GM23248 (cell line): ENCODE measurements around a stretch of chr4.

- RAMPAGE, long total RNA, result no peak
Measured at GRCh38 chr4:10100953-10101615, 15.5 kb downstream of the WDR1 start.

DNA sequence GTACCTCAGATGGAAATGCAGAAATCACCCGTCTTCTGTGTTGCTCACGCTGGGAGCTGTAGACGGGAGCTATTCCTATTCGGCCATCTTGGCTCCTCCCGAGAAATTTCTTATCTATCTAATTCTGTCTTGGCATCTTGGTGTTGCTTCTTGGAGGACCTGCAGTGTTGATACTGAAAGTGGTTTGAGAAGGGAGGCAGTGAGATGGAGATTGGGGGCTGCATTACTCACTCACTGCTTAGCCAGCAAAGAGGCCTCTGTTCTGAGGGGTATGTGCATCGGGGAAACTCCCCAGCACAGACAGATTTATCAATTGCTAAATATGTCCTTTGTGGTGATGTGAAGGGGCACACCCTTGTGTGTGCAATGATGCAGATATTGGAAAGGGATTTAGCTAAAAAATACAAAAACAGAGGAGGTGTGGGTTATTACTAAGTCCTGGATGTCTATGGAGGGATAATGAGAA is 279.1 kb downstream of the HS3ST1 start:
- RAMPAGE, long total RNA, result no peak

- RAMPAGE, long total RNA, result no peak
Measured at GRCh38 chr4:11424768-11425480, 3.8 kb downstream of the HS3ST1 start.

- RAMPAGE, long total RNA, result no peak
Measured at GRCh38 chr4:11585436-11586126, 156.9 kb upstream of the HS3ST1 start.

DNA sequence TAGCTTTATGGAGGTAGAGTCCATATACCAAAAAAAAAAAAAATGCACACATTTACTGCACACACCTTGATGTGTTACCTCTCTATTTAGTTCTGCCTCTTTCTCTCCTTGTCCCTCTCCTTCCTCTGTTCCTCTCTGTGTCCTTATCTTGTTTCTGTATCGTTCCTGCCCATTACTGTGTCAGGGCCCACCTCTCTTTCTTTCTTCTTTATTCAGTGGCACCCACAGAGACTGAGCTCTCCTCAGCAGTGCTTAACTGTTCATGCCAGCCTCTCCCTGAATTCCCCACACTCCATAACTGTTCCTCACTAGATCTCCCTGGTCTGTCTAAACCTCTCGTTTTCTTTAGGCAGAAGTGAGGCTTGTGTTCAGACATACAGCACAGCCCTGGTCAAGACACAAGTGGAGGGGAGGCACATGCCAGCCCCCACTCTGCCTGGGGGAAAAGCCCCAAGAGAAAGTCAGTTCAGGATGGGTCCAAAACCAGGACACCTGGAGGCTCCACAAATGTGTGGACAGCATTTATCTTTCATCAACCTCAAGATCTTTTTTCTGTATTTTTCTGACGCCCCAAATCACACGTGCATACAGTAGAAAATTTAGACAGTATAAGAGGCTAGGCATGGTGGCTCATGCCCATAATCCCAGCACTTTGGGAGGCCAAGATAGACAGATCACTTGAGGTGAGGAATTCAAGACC is 203.0 kb downstream of the RAB28 start:
- RAMPAGE, long total RNA, result no peak

- RAMPAGE, long total RNA, result no peak
Measured at GRCh38 chr4:13459569-13460084, 24.5 kb downstream of the RAB28 start.

- RAMPAGE, long total RNA, result no peak
Measured at GRCh38 chr4:13608453-13608848, 19.1 kb downstream of the BOD1L1 start.

DNA sequence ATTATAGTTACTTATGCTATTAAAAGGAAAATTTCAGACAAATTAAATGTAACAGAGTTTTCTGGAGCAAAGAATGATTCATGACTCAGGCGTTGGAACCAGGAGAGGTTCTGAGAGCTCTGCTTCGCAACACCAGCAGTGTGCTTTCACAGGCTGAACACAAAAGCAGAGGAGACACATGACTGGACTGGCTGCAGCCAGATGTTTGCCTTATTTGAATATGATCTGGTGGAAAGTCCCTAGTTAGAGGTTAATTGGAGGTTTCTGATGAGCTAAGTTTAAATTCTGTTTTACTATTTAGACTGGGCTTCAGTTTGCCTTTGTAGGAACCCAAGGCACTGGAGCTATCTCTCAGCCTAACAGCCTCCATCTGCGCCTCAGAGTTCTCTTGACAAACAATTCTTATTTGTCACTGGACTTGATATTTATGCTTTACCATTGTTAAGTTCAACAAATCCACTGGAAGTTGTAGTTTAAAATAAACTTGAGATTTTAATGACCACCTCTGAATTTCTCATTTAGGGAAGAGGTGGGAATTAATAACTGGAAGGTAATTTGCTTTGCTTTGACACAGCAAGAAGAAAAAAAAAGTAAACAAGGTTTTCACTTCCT is 16.1 kb downstream of the BOD1L1 start:
- RAMPAGE, long total RNA, result no peak

- RAMPAGE, long total RNA, result no peak
Measured at GRCh38 chr4:13656522-13657025, 29.0 kb upstream of the BOD1L1 start.

GRCh38 chr4:13856493-13856885 is 229.0 kb upstream of the BOD1L1 start:
- RAMPAGE, long total RNA, result no peak

GRCh38 chr4:14359284-14359485 is 643.1 kb upstream of the CPEB2 start:
- RAMPAGE, long total RNA, result no peak

- RAMPAGE, long total RNA, result no peak
Measured at GRCh38 chr4:14771093-14771586, 231.1 kb upstream of the CPEB2 start.

DNA sequence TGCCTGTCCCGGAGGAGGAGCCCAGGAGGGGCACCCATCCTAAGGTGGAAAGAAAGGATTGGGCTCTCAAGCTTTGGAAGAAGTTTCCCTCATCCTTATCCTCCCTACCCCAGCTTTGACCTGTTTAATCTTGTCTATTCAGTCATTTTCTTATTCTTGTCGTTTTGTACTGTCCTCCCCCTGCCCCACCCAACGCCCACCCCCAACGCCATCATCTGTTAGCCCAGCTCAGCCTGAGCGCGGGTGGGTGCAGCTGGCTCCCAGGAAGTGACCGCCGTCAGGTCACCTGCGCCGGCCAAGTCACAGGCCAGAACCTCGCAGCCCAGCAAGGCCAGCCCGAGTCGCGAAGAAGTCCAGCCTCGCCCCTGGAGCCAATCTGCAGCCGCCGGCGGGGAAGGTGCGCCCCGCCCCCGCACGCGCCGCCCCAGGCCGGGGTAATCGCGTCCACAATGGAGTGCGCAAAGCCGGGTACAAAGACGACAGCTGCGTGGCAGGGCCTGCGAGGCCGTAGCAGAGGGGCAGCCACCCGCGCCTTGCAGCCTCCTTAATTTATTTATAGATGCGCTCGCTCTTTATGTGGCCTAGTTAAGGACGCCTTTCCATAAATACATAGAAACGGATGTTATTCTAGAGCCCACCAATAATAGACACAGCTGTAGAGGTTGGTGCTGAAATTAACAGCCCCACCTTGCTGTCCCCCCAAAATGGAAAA is 139.5 kb upstream of the CPEB2 start:
- RAMPAGE, long total RNA, result no peak

DNA sequence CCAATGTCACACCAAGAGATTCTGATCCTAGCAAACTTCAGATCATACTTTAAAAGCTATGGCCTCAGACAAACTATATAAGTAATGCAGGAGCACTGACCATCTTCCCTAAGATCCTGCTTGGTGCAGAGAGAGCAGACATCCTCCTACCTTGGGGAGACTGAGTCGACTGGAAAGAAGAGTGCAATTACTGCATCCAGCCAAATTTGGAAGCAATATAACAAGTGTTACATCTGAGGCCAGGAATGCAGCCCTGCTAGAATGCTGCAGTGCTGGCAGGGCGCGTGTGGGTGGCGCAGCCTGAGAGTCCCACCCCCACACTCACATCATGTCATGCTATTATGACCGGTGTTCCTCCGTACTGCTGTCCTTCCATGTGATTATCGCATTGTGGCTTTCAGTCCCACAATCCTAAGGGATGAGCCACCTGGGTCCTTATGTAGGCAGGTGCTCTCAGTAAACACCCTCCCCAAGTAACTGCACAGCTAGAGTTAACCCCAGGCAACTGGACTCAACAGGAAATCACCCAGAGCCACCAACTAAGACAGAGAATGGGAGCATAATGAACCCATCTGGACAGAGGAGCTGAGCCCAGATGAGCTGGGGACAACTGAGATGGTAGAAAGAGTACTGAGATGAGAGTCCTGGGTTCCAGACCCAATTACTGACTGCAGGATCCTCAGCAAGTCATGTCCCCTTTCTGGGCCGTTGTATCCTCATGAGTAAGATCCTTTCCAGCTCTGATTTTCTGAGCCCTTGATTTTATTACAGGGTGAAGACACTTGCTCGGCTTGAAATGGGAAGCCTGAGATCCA is 122.5 kb upstream of the CPEB2 start:
- RAMPAGE, long total RNA, result no peak

DNA sequence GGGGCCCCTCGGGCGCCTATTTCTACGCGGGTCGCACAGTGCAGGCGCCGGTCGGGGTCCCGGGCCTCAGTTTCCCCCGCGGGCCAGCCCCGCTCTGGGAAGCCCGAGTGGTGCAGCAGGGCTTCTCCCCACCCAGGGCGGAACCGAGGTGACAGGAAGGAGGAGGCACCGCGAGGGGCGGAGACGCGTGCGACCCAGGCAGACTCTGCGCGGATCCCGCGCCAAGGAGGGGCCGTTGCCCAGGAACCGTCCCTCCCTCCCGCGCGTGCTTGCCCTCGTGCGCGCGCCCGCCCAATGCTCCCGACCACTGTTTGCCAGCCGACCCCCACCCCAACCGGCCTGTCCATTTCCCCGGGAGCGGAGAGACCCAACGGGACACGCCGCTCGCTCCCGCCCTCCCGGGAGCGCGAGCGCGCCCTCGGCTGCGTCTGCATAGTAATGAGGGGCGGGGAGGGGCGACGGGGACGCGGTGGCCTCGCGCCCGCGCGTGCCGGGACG is 331 bp upstream of the CPEB2 start:
- RAMPAGE, long total RNA, result no peak

- RAMPAGE, long total RNA, result no peak
Measured at GRCh38 chr4:15004532-15005487, 2.5 kb downstream of the CPEB2 start.

DNA sequence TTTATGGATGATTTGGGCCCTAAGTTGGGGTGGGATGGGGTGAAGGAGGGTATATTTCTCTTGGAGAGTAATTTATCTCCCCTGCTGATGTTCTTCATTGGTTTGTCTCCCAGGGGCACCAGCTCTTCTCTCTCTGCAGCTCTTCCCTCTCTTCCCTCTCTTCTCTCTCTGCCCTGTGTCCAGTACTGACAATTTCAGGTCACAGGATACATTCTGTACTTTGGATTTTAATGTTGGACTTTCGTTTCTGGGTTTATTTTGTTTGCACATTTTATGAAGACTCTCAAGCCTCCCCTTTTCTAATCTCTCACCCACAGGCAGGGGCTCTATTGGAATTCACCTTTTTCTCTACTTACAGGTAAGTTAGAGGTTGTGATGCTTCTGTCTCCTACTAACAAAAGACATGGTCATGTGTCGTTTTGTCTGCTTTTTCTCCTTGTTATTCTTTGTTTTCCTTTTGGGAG is 165.5 kb downstream of the CPEB2 start:
- RAMPAGE, long total RNA, result no peak

GRCh38 chr4:15353295-15353614 is 74.6 kb upstream of the C1QTNF7 start:
- RAMPAGE, long total RNA, result no peak

DNA sequence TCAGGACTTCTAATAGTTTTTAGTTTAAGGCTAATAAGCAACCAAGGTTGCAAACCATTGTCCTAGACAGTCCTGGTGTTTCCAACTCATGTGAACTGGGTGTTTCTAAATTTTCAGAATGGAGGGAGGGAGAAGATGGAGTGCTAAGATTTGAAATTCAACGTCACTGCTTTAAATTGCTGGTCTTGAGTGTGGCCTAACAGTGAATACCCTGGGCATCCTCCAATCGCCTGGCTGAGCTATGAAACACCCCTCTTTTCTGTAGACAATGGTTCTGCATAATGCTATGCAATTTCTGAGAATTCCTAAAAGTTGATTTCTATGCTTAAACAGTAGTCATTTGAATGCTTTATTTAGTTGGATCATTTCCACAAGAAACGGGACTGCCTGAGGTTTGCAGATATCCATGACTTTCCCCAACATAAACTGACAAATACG is 1.2 kb downstream of the FBXL5 start:
- RAMPAGE, long total RNA, result no peak

DNA sequence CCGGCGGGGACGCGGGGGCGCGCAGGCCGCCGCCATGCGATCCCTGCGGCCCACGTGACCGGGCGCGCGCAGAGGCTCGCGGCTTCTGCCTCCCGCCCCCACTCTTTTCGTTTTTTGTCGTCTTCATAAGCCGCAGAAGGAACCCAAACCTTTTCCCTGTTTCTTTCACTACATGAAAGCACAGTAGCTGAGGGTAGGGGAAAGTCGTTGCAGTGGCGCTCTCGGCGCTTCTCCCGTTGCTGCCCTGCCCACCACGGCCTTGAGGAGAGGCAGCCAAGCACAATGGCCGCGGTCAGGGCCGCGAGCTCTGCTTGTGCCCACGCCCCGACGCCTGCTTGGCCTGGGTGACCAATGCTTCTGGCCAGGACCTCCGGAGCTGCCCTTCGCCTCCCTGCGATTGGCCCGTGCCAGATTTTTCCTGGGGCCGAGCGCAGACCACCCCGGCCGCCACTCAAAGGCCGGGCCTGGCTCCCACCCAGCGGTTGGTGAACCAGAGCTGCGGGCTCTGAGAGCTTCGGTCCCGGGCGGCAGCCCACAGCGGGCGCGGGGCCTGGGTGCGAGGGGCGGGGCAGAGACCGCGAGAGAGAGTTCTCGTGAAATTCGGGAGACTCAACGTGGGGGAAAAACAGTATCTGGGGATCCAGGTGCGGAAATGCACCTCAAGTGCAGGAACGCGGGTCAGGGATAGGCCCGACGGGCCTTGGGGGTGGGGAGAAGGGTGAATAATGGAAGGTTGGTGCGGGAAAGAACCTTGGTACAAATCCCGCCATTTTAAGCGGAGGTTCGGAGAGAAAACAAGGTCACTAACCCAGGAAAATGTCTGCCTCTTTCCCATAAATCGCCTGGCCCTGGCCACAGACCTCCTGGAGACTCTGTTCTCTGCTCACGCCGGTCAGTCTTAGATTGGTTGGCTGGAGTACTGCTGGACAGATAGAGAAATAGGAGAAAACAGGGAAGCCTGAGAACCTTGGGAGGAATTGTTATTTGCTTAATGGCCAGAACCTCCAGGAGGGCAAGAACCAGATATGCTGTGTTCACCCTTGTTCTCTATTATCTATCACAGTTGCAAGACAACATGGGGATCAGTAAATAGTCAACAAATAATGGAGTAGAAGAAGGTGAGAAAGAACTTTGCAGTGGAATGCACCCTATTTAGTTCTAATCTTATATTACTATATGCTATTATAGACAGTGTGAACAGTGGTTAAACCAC is 670 bp upstream of the FBXL5 start:
- RAMPAGE, long total RNA, result no peak